Zone of skin (tissue), 1 donor: ENCODE data around the genes ZNF524, ZSCAN5B and ZNF471.

GRCh38 chr19:55592799-55593610, 6.3 kb downstream of the FIZ1 start:
- RRBS: 91% methylated on average over 6 of the region's 98 CpGs

DNA sequence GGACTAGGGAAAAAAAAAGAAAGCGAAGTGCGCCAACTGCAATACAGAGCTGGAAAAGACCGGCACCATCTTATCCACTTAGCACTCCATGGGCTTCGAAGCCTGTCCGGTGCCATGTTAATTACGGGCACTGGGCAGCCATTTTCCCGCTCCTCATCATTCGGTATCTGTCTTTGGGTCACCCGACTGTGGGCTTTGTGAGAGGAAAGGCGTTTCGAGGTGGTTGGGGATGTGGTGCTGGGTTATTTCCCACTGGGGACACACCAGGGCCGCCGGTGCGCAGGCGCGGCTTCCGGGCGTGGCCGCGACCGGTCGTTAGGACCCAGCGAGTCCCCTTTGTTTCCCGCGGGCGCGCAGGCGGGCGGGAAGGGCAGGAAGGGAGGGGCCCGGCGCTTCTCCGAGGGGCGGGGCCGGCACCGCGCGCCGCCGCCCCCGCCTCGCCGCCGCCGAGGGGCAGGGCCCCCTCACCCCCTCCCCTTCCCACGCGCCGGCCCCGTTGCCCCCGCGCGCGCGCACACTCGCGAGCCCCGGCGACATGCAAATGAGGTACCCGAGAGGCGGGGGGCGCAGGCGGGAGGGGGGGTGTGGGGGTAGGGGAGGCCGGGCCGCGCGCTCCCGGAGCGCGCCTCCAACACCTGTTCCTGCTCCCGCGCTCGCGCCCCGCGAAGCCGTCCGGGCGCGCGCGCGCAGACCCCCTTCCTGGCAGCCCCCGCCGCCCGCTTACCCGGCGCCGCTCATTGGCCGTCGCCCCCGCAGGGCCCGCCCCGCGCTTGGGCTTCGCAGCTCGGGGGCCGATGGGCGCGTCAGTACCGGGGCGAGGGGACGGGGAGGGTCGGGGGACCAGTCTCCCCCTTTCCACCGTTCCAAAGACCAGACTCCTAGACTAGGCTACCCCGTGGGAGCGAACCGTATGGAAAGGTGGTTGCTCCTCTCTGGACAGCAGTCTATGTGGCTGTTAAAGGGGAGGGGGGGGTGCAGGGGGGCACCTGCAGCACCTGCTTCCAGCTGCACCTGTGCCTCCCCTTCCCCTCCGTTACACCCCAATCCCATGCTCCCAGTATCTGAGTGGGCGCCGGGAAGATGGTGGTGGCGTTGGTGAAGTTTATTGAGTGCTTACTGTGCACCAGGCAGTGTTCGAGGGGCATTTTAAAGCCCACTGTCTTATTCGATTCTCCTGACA, at the start of gene ZNF524:
TSS of gene ZNF524 (plus strand) at position 426 of the 1,180 bp plus-strand sequence.
- RRBS: under 1% methylated on average over 61 of the region's 112 CpGs

GRCh38 chr19:55635877-55637031, 4.5 kb upstream of the ZNF580 start:
- RRBS: no CpG with 5 or more reads among the region's 16 CpGs

- RRBS: no CpG with 5 or more reads among the region's 33 CpGs
Observed at GRCh38 chr19:55639901-55640470, 816 bp upstream of the ZNF580 start.

GRCh38 chr19:55652252-55652772, 2.5 kb upstream of the U2AF2 start:
- RRBS: no CpG with 5 or more reads among the region's 43 CpGs

DNA sequence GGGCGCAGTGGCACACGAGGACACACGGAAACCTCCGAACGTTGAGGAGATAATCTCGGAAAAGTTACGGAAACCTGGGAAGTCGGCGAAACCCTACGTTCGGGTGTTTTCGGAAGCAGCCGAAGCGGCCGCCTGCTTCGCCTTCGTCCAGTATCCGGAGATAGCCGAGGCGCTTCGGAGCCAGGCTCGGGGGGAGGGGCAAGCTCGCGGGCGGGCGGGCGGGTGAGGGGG, 218 bp upstream of the U2AF2 start:
- RRBS: under 1% methylated on average over 5 of the region's 27 CpGs

DNA sequence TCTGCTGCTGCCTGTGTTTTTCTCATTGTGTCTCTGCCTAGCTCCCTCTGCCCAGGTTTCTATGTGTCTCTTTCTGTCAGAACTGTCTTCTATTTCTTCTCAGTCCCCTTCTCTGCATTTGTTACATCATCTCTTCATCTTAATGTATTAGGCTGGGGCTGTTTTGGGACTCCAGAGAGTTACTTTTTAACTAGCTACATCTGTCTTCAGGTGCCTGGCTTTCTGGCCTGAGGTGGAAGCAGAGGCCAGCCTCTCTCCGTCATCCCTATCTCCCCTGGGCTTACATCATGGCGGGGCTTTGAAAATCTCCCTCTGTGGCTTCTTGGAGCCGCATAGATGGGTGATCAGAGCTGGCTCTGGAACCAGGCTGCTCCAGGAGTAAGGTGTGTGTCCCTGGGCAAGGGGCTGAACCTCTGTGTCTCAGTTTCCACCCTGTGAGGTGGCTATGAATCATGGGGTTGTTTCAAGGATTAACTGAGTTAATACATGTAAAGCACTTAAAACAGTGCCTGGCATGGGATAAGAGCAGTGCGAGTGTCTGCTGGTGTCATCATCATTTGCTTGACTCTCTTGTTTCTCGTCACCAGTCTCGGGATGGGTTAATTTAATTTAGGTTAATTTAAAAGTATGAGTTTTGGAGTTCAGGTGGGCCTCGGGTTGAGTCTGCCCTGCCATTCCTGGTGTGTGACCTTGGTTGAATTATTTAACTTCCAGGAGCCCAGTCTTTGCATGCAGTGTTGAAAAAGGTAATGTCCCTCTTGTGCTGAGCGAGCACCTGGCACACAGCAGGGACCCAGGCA, 2.0 kb downstream of the EPN1 start:
- RRBS: no CpG with 5 or more reads among the region's 8 CpGs

GRCh38 chr19:55707275-55708475, 30.5 kb downstream of the NLRP9 start:
- RRBS: no CpG with 5 or more reads among the region's 9 CpGs

DNA sequence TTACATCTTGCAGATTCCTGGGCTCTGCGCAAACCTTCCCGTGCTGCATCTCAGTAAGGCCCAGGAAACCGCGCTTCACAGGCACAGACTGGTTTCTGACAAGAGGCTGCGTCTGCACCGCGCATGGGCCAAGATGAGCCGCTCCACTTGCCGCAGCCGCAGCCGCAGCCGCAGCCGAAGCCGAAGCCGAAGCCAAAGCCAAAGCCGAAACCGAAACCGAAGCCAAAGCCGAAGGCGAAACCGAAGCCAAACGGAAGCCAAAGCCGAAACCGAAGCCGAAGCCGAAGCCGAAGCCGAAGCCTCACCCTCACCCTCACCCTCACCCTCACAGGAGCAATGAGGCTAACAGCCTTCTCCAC, 29.4 kb downstream of the ZNF787 start:
- RRBS: no CpG with 5 or more reads among the region's 28 CpGs

DNA sequence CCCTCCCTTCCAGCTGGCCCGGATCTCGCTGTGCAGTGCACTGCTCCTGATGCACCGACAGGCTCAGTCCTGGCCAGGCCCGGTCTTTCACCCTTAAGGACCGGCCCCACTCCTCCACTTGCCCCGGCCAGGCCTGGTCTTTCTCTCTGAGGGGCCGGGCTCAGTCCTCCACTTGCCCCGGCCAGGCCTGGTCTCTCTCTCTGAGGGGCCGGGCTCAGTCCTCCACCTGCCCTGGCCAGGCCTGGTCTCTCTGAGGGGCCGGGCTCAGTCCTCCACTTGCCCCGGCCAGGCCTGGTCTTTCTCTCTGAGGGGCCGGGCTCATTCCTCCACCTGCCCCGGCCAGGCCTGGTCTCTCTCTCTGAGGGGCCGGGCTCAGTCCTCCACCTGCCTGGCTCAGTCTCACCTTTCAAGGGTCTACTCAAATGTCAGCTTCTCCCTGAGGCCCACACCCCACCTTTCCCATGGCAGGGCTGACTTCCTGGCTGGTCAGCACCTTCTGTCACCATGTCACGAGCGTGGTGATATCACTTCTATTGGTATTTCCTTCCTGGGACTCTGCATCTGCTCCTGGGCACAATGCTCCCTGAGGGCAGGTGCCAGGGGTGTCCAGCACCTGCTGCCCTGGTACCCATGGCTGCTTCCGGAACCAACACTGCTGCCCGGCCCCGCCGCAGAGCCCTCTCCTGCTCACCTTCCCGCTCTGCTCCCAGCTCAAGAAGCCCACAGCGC, 6.8 kb downstream of the ZNF787 start:
- RRBS: 68% methylated on average over 5 of the region's 22 CpGs

GRCh38 chr19:56142834-56143609, 1.9 kb downstream of the ZNF444 start:
- RRBS: no CpG with 5 or more reads among the region's 7 CpGs

DNA sequence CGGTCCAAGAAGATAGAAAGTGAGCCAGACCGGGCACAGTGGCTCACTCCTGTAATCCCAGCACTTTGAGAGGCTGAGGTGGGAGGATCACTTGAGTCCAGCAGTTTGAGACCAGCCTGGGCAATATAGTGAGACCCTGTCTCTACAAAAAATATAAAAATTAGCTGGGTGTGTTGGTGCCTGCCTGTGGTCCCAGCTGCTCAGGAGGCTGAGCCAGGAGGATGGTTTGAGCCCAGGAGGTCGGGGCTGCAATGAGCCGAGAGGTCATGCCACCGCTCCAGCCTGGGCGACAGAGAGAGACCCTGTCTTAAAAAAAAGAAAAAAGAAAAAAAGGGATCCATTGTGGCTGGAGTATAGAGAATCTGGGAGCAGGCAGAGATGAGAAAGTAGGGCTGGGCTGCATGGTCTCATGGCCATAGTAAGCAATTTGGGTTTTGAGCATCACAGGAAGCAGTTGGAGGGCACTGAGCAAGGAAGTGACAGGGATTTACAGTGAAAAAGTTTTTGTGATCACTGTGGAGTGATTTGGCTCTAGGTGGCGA, 3.0 kb downstream of the ZNF444 start:
- RRBS: no CpG with 5 or more reads among the region's 7 CpGs

GRCh38 chr19:56146715-56147322, 5.7 kb downstream of the ZNF444 start:
- RRBS: 92% methylated on average over 16 of the region's 45 CpGs

DNA sequence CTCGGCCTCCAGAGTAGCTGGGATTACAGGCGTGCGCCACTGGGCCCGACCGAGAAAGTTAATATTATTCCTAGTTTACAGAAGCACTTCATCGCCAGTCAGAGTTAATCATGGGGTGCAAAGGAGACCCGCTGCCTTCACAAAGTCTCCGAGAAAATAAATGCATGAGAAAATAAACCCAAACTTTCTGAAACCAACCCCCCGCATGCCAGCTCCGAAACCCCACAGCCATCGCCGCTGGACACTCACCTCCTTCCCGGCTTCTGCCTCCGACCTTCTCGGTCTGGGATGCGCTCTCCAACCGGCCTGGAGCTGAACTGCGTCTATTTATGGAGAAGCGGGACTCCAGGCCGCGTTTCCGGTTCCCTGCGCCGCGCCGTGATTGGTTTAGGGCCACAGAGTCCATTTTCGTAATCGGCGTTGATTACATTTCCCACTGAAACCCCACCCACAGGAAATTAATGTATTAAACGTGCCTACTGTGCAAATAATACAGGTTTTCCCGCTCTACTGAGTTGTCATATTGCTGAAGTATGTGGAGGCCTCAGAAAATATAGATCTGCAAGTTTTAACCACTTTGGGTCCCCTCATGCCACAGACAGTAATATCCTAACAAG, at the start of gene ZSCAN5B:
TSS of gene ZSCAN5B (minus strand) at position 299 of the 617 bp plus-strand sequence.
- RRBS: no CpG with 5 or more reads among the region's 31 CpGs

DNA sequence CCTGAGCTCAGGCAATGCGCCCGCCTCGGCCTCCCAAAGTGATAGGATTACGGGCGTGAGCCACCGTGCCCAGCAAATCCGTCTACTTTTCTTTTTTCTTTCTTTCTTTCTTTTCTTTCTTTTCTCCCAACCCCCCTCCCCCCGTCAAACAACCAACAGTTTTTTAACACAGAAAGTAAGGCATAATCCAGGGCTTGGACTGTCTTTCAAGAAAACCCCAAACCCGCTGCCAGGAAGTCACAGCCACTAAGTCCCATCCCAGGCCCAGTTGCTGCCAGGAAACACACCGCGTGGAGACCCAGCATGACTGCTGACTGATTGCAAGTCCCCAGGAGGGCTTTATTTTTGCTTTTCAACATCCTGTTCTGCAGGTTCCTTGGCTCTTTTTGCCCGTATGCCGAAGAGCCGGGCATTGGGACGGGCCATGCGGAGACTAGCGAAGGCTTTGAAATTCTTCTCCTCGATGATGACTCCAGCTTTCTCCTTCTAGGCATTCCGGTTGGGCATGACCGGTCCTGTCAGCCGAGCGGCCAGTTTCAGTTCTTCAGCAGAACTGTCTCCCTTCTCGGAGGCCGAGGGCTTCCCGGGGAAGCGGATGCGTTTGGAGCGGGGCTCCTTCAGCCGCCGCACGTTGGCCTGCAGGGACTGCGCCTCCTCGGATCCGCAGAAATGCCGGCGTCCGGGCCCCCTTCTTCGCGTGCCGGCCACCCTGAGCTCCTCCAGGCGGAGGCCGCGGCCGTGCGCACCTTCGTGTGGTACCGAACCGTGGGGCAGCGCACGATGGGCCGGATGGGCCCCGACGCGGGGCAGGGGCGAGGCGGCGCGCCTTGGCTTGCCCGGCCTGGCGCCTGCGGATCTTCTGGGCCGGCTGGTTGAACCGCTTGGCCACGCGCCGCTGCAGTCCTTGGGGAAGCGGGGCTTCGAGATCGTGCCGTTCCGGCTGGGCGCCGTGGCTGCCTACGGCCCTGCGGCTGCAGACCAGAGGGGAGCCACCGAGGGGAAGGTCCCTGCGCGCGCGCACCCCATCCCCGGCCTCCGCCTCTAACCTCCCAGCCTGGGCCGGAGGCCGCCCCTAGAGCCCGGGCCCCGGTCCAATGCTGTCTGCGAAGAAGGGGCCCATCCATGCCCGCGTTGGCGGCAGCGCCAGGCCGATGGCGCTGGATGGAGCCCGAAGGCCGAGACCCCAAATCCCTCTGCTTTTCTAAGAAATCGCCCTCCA, 15.2 kb downstream of the ZSCAN5C start:
- RRBS: 2% methylated on average over 29 of the region's 96 CpGs

GRCh38 chr19:56283691-56284467, 11.3 kb downstream of the EDDM13 start:
- RRBS: no CpG with 5 or more reads among the region's 10 CpGs

GRCh38 chr19:56312902-56313561, 1.6 kb downstream of the ZSCAN5A start:
- RRBS: no CpG with 5 or more reads among the region's 7 CpGs

GRCh38 chr19:56478239-56478594, 1.1 kb upstream of the ZNF667 start:
- RRBS: 3% methylated on average over 5 of the region's 20 CpGs

GRCh38 chr19:56507330-56508308, at the start of gene ZNF471:
TSS of gene ZNF471 (plus strand) at chr19:56507855.
- RRBS: no CpG with 5 or more reads among the region's 81 CpGs

GRCh38 chr19:56678196-56678406, 6.5 kb upstream of the ZNF835 start:
- RRBS: no CpG with 5 or more reads among the region's 4 CpGs